M059J (cell line): ENCODE measurements around the genes MBD3L5 and MBD3L4.

GRCh38 chr19:6505334-6505689 lies 3.2 kb upstream of the TUBB4A start:
- RAMPAGE, long total RNA, result no peak

GRCh38 chr19:6527976-6528707 lies 2.7 kb upstream of the TNFSF9 start:
- RAMPAGE, long total RNA, result no peak

DNA sequence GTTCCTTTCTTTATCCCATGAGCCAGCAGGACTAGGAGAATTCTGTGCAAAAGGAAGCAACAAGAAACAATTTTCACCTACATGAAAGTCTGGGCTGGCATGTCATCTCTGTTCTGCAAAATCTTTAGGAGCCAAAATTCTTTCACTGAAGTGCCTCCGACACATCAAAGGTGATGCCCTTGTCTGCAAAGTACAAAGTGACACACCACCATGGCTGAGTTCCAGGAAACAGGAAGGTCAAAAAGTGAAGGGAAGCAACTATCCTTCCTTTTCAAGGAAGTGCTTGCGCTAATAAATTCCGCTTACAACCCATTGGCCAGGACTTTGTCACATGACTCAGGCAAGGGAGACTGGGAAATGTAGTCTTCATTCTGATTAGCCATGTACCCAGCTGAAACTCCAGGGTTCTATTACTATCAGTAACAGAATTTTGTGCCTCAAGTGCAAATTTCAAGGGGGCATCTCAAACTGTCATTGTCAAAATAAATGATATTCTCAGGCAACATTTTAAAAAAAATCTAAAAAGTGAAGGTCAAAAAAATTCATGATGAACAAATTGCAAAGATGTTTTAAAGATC lies 13.0 kb upstream of the CD70 start:
- RAMPAGE, long total RNA, result no peak

DNA sequence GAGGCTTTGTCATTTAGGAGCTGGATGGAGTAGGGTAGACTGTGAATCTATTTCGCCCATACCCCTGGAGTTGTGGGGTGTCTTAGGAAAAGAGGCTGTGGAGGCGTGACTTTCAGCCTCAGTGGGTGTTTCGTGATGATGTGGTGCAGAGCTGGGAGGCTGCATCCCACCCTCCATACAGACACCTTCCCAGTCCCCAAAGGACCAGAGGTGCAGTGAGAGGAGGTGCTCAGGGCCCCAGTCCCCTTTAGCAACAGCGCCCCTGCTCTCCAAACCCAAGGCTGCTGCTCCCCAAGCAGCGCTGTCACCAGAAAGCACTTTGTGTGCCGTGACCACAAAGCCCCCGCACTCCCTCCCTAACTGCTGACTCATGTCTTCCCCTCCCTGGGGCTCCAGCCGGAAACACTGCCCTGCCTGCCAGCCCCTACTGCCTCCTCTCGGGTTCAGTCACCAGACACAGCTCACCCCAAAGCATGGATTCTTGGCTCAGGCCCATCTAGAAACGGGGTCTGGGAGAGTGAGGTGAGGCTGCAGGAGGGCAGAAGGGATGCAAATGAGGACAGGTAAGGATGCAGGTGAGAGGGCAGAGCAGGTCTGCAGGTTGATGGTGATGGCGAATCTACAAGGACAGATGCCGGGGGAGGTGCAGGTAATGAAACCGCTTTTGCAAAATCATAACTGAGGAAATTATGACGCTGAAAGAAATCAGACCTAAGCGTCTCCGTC lies 4.9 kb upstream of the TNFSF14 start:
- RAMPAGE, long total RNA, result no peak

- RAMPAGE, long total RNA, result no peak
Measured at GRCh38 chr19:6701941-6702906, 18.2 kb downstream of the C3 start.

GRCh38 chr19:6705121-6705488 lies 15.3 kb downstream of the C3 start:
- RAMPAGE, long total RNA, result no peak

- RAMPAGE, long total RNA, result no peak
Measured at GRCh38 chr19:6710619-6711075, 9.8 kb downstream of the C3 start.

DNA sequence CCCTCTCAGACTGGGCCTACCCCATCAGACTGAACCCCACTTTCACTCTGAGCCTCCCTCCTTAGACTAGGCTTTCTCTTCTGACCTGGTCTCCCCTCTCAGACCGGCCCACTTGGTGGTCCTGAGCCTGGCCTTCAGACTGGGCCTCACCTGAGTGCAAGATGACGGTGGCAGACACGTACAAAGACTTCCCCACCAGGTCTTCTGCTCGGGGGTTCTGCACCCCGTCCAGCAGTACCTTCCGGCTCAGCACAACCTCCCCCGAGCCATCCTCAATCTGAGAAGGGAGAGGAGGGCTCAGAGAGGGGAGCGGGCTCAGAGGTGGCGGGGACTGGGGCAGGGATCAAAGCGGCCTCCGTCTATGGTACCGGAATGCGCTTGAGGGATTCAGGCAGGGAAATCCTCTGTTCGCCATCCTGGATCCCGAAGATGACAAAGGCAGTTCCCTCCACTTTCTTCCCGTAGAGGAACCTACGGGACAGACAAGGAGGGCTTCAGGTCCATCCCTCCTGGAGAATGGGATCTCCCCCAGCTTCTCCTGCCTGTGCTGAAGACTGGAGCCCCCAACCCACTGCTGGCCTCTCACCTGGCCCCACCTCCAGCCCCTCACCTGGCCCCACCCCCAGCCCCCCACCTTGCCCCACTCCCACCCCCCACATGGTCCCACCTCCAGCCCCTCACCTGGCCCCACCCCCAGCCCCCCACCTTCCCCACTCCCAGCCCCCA lies 7.2 kb downstream of the C3 start:
- RAMPAGE, long total RNA, result no peak

DNA sequence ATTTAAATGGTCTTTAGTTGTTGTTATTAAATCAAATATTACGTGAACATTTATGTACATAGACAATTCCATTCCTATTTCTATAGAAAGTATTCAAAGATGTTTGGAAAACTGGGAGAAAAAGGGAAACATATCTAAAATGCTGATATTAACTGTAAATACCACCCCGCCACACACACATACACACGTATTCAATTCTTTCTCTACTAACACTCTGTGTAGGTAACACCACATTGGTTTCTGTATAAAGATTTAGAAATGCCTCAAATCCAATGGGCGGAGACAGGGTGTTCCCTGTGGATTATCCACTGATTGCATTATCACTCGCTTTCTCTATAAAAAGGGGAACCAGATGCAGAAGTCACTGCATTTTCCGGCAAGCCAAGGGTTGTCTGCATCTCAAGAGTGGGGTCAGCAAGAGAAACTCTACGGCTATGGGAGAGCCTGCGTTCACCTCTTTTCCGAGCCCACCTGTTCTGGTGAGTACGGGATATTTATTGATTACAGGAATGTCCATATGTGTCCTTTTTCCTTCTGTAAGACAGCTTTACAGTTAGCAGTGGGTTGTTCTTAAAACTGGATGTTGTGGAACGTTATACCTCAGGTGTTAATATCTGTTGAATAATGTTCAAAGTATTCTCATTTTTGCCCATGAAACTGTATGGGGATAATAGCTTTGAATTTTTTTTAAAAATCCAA lies at the start of gene MBD3L5:
MBD3L5 (plus strand) TSS at position 401 of the 699 bp plus-strand sequence.
- RAMPAGE, long total RNA, result no peak

DNA sequence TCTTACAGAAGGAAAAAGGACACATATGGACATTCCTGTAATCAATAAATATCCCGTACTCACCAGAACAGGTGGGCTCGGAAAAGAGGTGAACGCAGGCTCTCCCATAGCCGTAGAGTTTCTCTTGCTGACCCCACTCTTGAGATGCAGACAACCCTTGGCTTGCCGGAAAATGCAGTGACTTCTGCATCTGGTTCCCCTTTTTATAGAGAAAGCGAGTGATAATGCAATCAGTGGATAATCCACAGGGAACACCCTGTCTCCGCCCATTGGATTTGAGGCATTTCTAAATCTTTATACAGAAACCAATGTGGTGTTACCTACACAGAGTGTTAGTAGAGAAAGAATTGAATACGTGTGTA lies at the start of gene MBD3L4:
MBD3L4 (minus strand) TSS at position 143 of the 362 bp plus-strand sequence.
- RAMPAGE, long total RNA, result no peak

- RAMPAGE, long total RNA, result no peak
Measured at GRCh38 chr19:7142762-7143411, 73.4 kb downstream of the ZNF557 start.

DNA sequence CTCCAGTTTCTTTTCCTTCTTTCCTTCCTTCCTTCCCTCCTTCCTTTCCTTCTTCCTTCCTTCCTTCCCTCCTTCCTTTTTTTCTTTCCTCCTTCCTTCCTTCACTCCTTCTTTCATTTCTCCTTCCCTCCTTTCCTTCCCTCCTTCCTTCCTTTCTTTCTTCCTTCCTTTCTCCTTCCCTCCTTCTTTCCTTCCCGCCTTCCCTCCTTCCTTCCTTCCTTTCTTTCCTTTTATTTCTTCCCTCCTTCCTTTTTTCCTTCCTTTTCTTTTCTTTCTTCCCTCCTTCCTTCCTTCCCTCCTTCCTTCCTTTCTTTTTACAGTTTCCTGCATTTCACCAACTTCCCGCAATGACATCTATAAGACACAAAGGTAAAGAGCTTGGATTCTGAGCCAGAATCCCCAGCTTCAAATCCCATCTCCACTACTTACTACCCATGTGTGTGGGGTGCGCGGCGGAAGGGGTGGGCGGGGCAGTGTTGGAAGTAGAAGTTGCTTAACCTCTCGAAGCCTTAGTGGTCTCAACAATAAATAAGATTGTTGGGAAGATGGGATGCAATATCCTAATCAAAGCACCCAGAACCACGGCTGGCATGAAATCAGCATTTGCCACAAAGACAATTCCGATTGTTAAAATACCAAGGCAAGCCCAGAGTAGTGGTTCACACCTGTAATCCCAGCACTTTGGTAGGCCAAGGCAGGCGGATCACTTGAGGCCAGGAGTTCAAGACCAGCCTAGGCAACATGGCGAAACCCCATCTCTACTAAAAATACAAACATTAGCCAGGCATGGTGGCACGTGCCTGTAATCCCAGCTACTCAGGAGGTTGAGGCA lies 35.1 kb downstream of the INSR start:
- RAMPAGE, long total RNA, result no peak

GRCh38 chr19:7395860-7396159 lies 47.1 kb downstream of the ARHGEF18 start:
- RAMPAGE, long total RNA, result no peak

- RAMPAGE, long total RNA, result no peak
Measured at GRCh38 chr19:7530193-7530901, 5.2 kb upstream of the PNPLA6 start.

DNA sequence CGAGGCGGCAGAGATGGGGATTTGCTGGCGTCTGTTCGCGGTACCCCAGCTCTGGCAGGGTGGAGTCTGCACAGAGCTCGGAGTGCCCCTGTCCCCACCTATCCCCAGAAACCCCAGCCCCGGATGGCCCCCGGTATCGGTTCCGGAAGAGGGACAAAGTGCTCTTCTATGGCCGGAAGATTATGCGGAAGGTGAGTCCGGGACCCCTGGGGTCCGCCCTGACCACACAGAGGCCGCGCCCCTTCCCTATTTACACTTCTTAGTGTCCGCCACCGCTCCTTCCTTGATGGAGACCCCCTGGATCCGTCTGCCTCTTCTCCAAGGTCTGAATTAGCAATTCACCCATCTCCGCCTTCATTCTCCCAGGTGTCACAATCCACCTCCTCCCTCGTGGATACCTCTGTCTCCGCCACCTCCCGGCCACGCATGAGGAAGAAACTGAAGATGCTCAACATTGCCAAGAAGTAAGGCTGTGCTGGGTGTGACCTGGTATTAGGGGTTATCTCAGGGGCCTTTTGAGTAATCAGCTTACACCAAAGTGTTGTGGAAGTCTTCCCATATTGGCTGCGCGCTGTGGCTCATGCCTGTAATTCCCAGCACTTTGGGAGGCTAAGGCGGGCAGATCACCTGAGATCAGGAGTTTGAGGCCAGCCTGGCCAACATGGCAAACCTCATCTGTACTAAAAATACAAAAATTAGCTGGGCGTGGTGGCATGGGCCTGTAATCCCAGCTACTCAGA lies 736 bp downstream of the PNPLA6 start:
- RAMPAGE, long total RNA, result no peak

DNA sequence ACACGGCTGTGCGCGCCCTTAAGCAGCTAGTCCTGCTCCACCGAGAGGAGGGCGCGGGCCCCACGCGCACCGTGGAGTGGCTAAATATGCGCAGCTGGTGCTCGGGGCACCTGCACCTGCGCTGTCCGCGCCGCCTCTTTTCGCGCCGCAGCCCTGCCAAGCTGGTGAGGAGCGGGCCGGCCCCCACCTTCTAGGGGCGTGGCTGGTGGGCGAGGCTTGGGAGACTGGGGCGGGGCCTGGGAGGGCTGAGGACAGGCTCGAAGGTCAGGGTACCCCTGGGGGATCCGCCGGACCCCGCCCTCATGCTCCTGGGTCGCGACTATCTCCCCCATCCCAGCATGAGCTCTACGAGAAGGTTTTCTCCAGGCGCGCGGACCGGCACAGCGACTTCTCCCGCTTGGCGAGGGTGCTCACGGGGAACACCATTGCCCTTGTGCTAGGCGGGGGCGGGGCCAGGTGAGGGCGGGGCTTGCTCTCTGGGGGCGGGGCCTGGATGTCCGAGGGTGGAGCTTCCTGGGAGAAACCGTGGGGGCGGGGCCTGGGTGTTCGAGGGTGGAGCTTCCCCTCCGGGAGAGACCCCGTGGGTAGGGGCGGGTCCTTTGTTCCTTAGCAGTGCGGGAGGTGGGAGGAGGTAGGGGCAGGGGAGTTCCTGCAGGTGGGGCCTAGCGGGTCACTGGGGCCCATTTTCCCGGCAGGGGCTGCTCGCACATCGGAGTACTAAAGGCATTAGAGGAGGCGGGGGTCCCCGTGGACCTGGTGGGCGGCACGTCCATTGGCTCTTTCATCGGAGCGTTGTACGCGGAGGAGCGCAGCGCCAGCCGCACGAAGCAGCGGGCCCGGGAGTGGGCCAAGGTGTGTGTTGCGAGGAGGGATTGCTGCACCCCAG lies 19.6 kb downstream of the PNPLA6 start:
- RAMPAGE, long total RNA, result no peak

- RAMPAGE, long total RNA, result no peak
Measured at GRCh38 chr19:7605832-7606655, 10.4 kb downstream of the CAMSAP3 start.

- RAMPAGE, long total RNA, result no peak
Measured at GRCh38 chr19:7649212-7649826, 12.4 kb downstream of the STXBP2 start.

GRCh38 chr19:7670832-7671269 lies 2.0 kb downstream of the RETN start:
- RAMPAGE, long total RNA, result no peak

DNA sequence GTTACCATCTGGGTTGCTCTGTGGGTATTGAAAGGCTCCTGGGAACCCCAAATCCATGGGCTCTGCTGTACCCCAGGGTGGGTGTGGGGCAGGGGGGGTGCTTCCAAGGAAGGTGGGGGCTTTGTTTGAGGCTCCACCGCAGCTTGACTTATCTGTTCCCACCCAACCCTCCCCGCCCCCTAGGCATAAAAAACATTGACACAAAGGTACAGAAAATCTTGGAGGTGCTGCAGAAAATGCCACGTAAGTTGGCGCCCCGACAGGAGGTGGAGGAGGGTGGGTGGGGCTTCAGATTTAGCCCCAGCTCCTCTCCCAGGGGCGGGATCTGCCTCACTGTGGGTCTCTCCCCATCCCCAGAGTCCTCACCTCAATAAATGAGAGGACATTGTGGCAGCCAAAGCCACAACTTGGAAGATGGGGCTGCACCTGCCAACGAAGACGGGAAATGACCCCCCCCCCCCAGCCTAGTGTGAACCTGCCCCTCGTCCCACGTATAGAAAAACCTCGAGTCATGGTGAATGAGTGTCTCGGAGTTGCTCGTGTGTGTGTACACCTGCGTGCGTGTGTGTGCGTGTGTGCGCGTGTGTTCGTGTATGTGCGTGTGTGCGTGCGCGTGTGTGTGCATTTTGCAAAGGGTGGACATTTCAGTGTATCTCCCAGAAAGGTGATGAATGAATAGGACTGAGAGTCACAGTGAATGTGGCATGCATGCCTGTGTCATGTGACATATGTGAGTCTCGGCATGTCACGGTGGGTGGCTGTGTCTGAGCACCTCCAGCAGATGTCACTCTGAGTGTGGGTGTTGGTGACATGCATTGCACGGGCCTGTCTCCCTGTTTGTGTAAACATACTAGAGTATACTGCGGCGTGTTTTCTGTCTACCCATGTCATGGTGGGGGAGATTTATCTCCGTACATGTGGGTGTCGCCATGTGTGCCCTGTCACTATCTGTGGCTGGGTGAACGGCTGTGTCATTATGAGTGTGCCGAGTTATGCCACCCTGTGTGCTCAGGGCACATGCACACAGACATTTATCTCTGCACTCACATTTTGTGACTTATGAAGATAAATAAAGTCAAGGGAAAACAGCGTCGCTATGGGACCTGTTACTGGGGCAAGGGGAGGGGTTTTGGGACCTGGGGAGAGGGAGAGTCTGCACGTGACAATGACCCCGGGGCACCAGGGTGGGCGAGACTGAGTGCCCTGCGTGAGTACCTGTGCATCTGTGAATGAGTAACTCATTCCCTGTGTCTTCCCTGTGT lies 1.5 kb upstream of the TRAPPC5 start:
- RAMPAGE, long total RNA, result no peak